Gastroesophageal sphincter (tissue), 4 donors: ENCODE measurements around a stretch of chr6.

DNA sequence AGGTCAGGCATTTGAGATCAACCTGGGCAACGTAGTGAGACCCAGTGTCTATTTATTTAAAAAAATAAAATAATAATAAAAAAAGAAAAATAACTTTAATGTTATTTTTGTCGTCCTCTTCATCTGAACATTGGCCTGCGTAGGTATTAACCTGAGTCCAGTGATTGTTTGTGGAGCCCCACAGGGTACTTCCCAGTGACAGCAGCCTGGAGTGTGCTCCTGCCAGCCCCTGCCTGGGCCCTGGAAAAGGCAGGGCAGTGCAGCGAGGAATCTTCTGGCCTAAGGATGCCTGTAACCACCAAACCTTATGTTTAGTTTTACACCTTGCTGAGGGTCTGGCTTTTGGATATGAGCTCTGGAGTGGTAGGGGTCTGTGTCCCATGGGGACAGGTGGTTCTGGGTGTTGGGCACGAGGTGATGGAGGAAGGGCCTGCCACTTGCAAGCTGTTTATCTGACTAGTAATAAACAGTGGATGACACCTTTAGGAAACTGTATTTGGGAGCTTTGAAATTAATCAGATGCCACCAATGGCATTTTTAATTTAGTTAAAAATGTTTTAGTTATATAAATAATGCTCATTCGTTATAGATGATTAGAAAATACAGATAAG lies 19.2 kb downstream of the PPARD start:
- PRO-cap, result no peak
- RAMPAGE, long total RNA, 4 experiments, result no peak in any of the 4 experiments

DNA sequence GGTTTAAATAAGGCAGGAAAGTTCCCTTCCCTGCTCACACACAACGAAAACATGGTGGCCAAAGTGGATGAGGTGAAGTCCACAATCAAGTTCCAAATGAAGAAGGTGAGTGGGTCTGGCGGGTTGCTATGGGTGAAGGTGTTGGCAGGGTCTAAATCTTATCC lies 1.9 kb downstream of the RPL10A start:
- PRO-cap, result no peak
- RAMPAGE, long total RNA, 4 experiments, result no peak in any of the 4 experiments

- PRO-cap, result no peak
- RAMPAGE, long total RNA, 4 experiments, result no peak in any of the 4 experiments
Observed at GRCh38 chr6:35586920-35587633, 74.4 kb upstream of the TULP1 start.

DNA sequence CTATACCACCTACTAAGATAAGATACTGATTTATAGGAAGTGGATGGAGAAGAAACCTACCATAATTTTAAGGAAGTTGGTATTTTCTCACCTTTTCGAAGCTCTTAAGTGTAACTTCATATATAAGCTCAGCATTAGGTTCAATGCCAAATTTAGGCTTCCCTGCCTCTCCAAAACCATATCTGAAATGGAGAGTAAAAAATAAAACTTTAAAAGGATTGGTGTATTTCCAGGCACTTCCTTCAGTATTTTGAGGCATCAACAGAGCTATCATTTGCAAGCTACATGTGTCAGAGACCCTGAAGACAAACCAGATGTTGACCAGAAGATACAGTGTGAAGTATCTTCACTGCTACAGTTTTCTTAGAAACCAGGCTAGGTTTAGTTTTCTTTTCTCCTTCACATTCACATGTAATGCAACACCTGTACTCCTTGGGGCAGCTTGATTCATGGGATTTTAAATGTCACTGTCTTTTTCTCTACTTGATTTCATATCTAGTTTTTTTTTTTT lies 78.4 kb upstream of the TULP1 start:
- PRO-cap, result no peak
- RAMPAGE, long total RNA, 4 experiments, result no peak in any of the 4 experiments

DNA sequence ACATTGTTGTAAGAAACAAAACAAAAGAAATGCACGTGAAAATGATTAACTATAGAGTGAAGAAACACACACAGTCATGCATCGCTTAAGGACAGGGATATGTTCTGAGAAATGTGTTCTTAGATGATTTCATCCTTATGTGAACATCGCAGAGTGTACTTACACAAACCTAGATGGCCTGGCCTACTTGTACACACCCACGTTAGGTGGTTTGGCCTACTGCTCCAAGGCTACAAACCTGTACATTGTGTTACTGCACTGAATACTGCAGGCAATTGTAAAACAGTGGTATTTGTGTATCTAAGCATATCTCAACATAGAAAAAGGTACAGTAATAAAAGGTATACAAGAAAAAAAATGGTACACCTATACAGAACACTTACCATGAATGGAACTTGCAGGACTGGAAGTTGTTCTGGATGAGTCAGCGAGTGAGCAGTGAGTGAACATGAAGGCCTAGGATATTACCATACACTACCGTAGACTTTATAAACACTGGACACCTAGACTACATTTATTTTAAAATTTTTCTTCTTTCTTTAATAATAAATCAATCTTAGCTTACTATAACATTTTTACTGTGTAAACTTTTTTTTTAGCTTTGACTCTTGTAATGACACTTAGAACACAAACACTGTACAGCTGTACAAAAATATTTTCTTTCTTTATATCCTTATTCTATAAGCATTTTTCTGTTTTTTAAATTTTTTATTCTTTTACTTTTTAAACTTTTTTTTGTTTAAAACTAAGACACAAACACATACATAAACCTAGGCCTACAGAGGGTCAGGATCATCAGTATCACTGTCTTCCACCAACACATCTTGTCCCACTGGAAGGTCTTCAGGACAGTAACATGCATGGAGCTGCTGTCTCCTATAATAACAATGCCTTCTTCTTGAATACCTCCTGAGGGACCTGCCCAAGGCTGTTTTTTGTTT lies 48.4 kb downstream of the FKBP5 start:
- PRO-cap, result no peak
- RAMPAGE, long total RNA, 4 experiments, result no peak in any of the 4 experiments

- PRO-cap, result no peak
- RAMPAGE, long total RNA, 4 experiments, result no peak in any of the 4 experiments
Observed at GRCh38 chr6:35677986-35678559, 10.6 kb downstream of the FKBP5 start.

DNA sequence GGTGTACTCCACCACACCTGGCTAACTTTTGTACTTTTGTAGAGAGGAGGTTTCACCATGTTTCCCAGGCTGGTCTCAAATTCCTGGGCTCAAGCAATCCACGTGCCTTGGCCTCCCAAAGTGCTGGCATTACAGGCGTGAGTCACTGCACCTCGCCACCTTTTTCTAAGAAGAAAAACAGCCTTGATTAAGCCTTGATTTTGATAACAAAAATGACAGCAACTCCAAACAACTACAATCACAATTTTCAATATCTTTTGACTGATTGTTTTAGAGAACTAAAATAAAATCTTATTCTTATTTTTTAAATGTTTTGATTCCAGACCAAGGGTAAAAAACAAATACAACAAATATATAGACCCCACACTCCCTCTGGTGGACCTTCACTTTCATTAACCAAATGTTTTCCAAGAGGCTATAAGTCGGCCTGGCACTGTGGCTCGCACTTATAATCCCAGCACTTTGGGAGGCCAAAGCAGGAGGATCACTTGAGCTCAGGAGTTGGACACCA lies 4.3 kb downstream of the FKBP5 start:
- PRO-cap, result no peak
- RAMPAGE, long total RNA, 4 experiments, result no peak in any of the 4 experiments

DNA sequence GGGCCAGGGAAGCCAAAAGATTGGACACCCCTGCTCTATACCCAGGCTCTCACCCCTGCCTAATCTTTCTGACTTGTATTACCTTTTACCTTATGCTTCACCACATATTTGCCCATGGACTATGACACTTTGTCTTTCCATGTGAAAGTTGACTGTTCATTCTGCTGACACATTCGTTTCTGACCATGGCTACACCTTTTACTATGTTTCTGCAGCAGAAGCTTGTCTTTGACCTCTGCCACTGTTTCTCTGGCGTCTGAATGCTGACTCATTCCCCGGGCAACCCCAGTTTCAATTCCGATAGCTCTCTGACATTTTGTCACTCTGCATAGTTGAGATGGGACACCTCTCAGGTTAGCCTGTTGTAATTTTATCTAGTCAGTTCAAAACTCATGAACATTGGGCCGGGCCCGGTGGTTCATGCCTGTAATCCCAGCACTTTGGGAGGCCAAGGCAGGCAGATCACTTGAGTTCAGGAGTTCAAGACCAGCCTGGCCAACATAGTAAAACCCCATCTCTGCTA lies 50.7 kb downstream of the SLC26A8 start:
- PRO-cap, result no peak
- RAMPAGE, long total RNA, 4 experiments, result no peak in any of the 4 experiments

DNA sequence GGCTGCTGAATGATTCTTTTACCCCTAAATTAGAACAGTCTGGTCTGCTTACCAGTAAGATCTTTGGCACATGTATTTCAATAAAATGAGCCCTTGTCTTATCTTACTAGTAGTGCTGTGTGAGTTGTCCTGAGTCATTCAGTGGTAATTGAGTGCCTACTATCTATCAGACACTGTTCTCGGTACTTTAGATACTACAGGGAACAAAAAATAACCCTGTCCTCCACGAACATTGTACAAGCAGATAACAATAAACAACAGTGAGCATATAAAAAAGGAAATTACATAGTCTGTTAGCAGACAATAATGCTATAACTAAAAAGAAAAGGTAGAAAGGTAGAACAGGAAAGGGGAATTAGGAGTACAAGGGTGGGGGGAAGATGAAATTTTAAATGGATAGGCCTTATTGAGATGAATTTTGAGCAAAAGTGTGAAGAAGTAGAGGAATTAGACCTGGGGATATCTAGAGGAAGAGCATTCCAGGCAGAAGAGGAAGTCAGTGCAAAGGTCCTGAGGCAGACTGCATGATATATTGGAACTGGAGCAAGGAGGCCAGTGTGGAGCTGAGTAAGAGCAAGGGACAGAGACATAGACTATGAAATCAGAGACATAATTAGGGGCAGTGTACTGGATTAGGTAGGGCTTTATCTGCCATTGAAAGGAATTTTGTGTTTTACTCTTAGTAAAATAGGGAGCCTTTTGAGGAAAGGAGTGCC lies 40.2 kb downstream of the MAPK14 start:
- PRO-cap, result no peak
- RAMPAGE, long total RNA, 4 experiments, result start-site peak on the plus strand in 1 of 4 experiments, centred at position 403 of the sequence, 5 reads per replicate

- PRO-cap, result no peak
- RAMPAGE, long total RNA, 4 experiments, result no peak in any of the 4 experiments
Observed at GRCh38 chr6:36075575-36076003, 48.0 kb downstream of the MAPK14 start.

DNA sequence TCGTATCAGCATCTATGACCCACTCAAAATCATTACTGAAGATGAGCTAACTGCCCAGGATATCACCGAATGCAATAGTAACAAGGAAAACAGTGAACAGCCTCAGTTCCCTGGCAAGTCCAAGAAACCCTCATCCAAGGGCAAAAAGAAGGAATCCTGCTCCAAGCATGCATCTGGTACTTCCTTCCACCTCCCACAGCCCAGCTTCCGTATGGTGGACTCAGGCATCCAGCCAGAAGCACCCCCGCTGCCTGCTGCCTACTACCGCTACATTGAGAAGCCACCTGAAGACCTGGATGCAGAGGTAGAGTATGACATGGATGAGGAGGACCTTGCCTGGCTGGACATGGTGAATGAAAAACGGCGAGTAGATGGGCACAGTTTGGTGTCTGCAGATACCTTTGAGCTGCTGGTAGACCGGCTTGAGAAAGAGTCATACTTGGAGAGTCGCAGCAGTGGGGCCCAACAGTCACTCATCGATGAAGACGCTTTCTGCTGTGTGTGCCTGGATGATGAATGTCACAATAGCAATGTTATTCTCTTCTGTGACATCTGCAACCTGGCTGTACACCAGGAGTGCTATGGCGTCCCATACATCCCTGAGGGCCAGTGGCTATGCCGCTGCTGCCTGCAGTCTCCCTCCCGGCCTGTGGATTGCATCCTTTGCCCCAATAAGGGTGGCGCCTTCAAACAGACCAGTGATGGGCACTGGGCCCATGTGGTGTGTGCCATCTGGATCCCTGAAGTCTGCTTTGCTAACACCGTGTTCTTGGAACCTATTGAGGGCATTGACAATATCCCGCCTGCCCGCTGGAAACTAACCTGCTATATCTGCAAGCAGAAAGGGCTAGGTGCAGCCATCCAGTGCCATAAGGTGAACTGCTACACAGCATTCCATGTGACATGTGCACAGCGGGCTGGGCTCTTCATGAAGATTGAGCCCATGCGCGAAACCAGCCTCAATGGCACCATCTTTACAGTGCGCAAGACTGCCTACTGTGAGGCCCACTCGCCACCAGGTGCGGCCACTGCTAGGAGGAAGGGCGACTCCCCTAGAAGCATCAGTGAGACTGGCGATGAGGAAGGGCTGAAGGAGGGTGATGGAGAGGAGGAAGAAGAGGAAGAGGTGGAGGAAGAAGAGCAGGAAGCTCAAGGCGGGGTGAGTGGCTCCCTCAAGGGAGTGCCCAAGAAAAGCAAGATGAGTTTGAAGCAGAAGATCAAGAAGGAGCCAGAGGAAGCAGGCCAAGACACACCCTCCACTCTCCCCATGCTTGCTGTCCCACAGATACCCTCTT lies 4.4 kb downstream of the BRPF3 start:
- PRO-cap, result no peak
- RAMPAGE, long total RNA, 4 experiments, result no peak in any of the 4 experiments

DNA sequence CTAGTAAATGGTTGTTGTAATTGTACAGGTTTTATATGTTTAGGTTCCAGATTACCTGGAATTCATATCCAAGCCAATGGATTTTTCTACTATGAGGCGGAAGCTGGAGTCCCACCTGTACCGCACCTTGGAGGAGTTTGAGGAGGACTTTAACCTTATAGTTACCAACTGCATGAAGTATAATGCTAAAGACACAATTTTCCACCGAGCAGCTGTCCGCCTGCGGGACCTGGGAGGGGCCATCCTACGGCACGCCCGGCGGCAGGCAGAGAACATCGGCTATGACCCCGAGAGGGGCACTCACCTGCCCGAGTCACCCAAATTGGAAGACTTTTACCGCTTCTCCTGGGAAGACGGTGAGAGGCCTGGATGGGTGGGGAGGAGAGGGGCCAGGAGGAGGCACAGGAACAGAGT lies 13.6 kb downstream of the BRPF3 start:
- PRO-cap, result no peak
- RAMPAGE, long total RNA, 4 experiments, result no peak in any of the 4 experiments

GRCh38 chr6:36285048-36285744 lies 15.3 kb downstream of the PNPLA1 start:
- PRO-cap, result no peak
- RAMPAGE, long total RNA, 4 experiments, result no peak in any of the 4 experiments

- PRO-cap, result no peak
- RAMPAGE, long total RNA, 4 experiments, result no peak in any of the 4 experiments
Observed at GRCh38 chr6:36339026-36339483, 2.4 kb upstream of the BNIP5 start.

GRCh38 chr6:36350552-36351532 lies 14.2 kb upstream of the BNIP5 start:
- PRO-cap, result no peak
- RAMPAGE, long total RNA, 4 experiments, result no peak in any of the 4 experiments

DNA sequence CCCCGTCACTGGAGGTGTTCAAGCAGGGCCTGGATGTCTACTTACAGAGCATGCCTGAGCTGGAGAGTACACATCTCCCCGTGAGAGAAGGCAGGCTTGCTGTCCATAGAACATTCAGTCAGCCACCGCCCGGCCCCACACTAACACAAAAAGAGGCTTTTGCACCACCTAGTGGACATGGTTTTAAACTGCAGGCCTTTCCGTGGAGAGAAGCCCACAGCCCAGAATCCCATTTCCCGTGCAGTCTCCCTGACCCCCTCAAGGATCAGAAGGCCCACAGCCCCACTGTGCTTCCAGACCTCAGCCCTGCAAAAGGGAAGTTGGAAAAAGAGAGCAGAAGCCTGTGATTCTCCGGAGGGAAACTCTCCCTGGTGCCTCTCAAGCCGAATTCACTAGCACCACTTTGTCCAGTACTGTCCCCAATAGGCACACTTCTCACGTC lies 23.8 kb upstream of the BNIP5 start:
- PRO-cap, result no peak
- RAMPAGE, long total RNA, 4 experiments, result no peak in any of the 4 experiments

DNA sequence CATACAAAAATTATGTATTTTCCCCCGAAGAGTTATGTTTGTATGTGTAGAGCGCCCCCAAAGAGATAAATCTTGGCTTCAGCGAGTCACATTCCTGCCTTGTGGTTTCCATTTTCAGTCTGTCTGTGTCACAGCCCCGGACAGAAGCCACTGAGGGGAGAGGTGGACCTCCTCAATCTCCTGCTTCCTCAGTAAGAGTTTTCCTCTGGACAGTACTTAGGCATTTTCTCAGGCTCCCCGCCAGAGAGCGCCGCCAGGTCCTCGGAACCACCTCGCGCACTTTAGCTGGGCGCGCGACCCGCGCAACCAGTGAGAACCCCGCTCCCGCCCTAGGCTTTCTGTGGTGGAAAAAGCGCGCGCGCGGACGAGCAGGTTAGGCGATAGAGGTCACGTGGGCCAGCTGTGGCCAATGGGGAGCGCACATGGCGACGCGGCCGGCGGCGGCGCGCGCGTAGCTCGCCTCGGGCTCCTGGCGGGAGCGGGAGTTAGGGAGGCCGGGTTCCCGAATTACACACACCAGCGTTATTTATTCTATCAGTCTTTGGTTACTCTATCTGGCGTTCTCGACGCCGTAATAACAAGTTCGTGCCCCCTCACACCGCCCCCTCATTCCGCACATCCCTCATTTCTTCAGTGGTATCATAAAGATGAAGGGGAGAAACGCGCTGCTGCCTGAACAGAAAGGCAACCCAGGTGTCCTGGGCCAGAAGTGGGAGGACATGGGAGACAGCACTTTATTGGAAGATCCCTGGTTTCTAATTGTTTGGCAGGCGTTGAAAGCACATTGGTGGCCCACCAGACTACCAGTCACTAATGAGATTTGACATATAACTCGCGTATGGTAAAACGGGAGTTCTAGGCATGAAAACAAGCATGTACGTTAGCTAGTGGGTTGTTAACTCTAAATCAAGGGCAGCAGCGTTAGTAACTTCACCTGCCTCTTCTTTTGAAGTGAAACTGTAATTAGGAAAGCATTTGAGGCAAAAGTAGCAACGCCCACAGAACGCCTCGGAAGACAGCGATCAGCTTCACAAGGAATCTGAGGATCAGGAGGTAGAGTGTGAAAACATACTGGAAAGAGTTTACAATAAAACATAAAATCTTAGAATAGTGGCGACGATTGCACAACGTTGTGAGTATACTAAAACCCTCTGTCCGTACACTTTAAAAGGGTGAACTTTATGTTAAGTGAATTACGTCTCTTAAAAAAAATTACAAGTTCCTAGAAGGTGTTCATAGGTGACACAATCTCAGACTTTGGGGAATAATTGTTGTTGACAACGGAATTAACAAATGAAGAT lies 19.1 kb downstream of the PXT1 start:
- PRO-cap, result bidirectional peak, plus-strand start at position 470 of the sequence, minus-strand start at position 311 of the sequence
- RAMPAGE, long total RNA, 4 experiments, result no peak in any of the 4 experiments

- PRO-cap, result no peak
- RAMPAGE, long total RNA, 4 experiments, result no peak in any of the 4 experiments
Observed at GRCh38 chr6:36469078-36469622, 26.4 kb downstream of the KCTD20 start.

- PRO-cap, result no peak
- RAMPAGE, long total RNA, 4 experiments, result no peak in any of the 4 experiments
Observed at GRCh38 chr6:36509318-36509958, 37.8 kb downstream of the STK38 start.

GRCh38 chr6:36516514-36517040 lies 30.7 kb downstream of the STK38 start:
- PRO-cap, result no peak
- RAMPAGE, long total RNA, 4 experiments, result no peak in any of the 4 experiments